Pericardium (tissue), 1 donor: ENCODE data around the gene GNL2.

- RRBS = 95% methylated on average over 4 of the region's 29 CpGs
Observed at GRCh38 chr1:37561246-37562549, 5.0 kb downstream of the DNALI1 start.

GRCh38 chr1:37595271-37596473 lies at the start of gene GNL2:
Gene GNL2 (minus strand): TSS chr1:37595937.
- RRBS = no CpG with 5 or more reads among the region's 56 CpGs

DNA sequence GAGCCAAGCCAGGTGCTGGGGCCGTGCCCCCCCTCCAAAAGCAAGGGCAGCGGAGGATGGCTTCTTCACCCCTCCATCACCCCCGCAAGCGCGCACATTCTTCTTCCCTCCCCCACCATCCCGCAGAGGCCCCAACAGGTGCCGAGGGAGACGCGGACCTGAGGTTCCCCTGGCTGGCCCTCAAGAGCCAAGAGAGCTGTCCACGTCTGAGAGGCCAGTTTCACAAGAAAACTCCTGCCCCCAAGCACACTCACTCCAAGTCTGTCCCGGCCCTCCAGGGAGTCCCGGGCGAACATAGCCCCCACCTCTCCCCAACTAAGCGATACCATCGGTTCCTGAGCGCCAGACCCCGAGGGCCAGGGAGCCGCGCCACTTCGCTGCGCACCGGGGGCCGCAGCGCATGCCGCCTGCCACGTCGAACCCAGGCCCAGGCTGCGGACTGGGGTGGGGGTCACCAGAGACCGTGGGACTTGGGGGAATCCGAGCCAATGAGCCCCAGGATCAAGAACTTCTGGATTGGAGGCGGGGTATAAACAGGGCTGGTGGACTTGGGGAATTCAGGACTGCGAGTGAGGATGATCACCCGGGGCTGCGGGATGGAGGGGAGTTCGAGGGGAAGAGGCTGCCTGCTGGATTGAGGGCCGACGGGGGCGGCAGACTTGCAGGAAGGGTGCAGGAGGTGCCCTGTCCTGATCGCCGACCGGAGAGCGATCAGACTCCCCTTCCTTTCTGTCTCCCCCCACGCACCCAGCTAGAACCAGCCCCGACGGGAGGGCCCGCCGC lies 780 bp downstream of the RSPO1 start:
- RRBS = 7% methylated on average over 16 of the region's 47 CpGs

DNA sequence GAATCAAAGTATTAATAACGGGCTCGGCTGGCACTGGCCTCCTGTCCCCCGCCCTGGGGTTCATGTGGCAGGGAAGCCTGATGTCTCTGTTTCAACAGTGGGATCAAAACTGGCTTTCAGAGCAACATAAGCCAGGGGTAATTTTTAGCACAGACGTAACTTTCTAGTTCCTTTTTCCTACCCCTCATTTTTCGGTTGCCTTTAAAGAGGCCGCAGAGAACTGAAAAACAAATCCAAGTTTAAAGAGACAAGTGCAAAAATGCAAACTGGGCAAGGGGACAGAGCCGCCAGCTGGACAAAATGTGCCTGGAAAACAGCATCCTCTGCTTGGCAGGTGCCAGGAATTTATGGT lies 14.0 kb downstream of the C1orf109 start:
- RRBS = no CpG with 5 or more reads among the region's 7 CpGs

DNA sequence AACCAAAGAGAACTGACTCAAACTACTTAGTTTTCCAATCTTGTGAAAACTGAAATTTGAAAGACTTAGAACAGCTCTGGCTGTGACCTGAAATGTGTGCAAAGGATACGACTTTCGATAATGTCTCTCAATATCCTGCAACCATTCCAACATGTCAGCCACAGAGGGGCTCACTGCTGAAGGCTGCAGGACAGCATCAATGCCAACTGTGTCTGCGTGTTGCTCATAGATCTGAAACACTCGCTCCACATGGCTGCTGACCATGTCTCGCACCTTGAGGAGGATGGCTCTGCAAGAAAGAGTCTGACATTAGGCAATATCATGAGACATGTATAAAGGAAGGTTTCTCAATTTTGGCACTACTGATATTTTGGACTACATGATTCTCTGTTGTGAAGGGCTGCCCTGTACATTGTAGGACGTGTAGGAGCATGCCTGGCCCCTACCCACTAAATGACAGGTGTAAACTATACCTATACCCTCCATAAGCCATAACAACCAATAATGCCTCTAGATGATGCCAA lies 4.1 kb downstream of the C1orf109 start:
- RRBS = no CpG with 5 or more reads among the region's 6 CpGs

DNA sequence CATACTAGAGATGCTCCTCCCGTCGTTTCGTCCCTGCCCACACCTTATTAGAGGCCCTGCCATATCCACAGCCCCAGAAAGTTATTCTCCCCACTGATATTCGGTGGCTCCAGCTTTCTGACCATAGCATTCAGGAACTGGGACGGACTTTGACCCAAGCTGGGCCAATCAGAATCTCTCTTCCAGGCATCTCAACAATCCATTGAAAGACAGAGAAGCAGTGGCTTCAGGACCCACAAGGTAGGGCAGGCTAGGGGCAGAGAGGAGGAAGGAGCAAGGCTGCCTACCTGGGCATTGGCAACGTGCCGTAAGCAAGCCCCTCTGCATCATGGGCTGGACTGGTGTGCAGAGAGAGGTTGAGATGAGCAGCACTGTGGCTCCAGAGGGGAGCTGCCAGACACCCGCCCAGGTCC lies 32.5 kb downstream of the EPHA10 start:
- RRBS = no CpG with 5 or more reads among the region's 8 CpGs

DNA sequence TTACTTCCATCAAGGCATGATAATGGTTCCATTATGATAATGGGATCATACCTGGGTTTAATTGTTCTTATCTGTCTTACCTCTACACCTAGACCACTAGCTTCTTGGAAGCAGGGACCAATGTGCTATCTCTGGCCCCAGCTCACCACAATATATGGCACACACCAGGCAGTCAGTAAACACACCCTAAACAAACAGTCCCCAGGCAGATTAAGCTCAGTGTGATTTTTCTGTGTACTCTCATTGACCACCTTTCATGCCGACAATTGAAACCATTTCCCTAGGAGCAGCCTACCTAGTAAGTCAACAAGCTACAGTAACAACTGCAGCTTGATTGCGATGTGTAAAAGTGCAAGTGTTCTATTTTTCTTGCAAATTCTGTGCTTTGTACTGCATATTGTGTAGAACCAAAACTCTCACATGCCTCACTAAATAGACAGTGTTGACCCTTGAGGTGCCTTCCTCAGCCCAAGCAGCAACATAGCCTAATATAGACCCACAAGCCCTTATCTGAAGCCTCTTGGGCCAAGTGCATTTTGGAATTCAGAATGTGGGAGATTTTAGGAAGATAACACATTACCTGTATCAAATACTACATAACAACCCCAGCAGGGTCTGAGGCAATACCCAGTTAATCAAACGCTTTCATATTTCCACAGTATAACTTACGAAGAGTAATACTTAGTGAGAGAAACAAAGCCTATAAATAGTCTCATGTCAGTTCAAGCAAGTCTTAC lies 32.0 kb downstream of the INPP5B start:
- RRBS = no CpG with 5 or more reads among the region's 4 CpGs

DNA sequence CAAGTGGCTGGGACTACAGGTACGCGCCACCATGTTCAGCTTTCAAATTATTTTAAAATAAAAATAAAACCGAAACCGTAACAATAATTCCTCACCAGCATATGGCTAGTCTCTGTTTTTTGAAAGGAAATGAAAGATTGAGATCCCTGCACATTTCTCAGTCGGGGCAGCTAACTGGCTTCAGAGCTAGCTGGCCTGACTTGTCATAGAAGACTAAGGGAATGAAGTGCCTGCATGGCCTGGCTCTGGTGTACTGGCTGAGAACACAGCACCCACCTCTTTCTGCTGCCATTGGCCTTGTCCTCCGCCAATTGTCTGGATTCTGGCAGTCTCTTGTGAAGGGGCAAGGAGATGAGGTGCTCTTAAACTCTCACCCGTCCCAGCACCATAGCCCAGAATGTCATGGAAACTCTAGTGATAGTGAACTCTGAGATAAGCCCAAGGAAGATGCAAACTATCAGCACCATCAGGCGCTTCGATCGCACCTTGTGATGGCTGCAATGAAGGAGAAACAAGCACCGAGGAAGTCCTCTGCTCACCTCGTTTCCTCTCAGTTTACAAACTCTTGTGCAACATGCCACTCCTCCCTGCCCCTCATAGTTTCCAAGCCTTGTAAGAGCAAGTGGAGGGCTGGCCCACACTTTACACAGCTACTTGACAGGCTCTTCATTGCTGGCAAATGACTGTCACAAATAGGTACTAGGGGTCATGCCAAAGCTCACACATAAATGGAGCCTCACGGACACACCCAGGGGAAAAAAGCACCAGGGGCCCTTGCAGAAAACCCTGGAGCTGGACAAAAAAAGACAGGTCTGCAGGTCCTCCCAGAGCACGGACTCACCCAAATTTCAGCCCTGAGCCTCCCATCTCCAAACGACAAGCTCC lies 16.4 kb downstream of the INPP5B start:
- RRBS = no CpG with 5 or more reads among the region's 15 CpGs

GRCh38 chr1:37995168-37995641 lies 5.4 kb upstream of the SF3A3 start:
- RRBS = no CpG with 5 or more reads among the region's 11 CpGs

DNA sequence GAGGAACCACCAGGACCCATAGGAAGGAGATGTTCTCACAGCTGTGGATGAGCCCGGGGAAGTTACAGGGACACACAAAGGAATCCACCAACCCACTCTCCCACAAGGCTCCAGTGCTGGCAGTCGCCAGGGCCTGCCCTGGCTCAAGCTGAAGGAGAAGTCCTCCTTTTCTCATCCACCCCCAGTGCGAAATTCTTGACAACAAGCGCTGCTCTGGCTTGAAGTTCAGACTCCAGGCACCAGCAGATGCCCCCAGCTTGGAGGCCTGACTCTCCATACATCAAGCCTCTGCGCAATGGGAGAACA lies 4.5 kb downstream of the FHL3 start:
- RRBS = no CpG with 5 or more reads among the region's 5 CpGs

DNA sequence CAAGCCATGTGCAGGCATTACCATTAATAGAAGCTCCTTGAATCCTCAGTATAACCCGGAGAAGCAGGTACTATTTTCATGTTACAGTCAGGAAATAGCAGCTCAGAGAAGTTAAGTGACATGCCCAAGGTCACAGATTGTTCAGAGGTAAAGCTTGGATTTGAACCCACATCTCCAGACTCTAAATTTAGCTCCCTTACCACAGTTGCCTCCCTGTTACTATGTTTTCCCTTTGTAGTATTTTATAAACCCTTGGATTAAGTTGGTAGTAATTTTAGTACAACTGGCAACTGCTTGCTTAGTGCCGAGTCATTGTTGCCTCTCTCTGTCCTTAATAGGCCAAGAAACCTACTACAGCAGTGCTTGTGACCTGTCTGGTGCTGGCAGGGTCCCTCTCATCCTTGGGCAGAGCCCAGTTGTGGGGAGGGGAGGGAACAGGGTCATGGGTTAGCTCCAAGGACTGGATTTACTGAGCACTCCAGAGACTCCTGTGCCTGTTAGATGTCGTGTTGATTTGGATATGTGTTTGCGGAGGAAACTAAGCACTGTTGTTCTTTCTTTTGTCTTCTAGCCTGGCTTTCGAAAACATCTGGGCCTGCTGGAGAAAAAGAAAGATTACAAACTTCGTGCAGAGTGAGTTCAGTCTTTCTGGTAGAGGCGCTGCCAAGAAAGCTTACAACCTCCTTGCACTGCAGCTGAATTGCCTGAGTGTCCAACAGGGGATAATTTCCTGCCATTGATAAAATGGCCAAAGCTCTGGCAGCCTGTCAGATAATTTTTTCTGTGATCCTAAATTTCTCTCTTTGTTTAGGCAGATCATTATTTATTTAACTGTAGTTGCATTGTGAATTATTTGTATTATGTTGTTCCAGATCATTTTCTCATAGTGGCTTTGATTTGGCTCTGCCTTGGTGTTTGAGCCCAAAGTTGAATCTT lies 3.5 kb downstream of the UTP11 start:
- RRBS = no CpG with 5 or more reads among the region's 7 CpGs

DNA sequence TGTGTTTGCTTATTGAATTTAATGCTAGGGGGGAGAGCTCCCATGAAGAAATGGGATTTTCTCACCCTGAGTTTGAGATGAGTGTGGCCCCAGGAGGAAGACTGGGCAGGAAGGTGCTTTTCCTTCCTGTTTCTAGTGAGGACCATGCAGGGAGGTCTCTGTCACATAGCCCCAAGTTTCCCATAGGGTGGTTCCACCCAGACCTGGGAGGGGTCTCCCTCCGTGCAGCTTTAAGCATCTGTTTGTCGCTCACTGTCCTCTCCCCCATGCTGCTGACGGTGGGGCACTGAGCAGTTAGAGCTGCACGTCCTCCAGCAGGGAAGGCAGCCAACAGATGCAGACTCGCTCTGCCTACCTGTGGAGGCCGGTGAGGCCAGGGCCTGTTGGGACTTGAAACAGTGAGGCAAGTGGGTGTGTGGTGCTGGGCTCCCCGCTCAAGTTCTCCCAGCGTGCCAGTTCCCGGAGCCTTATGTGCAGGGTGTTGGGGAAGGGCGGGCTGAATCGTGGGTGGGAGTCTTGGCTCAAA lies 14.4 kb downstream of the UTP11 start:
- RRBS = 77% methylated on average over 5 of the region's 11 CpGs

- RRBS = no CpG with 5 or more reads among the region's 3 CpGs
Observed at GRCh38 chr1:38720968-38721516, 138.5 kb downstream of the RRAGC start.

- RRBS = 2% methylated on average over 13 of the region's 31 CpGs
Observed at GRCh38 chr1:38859823-38860261, 270 bp upstream of the RRAGC start.

- RRBS = no CpG with 5 or more reads among the region's 12 CpGs
Observed at GRCh38 chr1:38908895-38909230, 27.5 kb upstream of the GJA9 start.

- RRBS = no CpG with 5 or more reads among the region's 4 CpGs
Observed at GRCh38 chr1:39035406-39035795, 9.3 kb downstream of the NDUFS5 start.

DNA sequence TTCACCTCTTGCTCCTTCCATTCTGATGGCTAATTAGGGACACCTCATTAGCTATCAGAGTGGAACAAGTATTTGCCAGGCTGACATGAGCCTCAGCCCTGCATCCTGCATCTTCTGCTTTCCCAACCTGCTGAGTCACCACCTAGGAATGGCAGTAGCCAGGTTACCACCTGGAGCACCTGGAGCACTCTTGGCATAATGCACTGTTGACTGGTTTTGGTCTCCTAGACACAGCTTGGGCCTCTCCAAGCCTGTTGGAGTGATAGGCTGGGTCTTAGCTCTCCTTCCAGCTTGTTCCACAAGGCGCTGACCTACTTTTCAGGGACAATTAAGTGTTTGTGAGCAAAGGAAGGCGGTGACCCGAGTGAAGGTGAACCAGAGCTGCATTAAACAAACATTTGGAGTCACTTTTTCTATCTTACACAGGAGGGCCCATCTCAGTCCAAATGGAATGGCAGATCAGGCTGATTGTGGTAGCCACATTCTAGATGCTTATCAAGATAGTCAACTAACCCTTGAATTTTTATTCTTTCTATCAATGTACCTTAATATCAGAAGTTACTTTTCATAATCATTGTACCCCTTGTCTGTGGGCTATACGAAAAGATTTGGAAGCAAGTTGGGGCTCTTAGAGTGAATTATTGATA lies 61.7 kb upstream of the MACF1 start:
- RRBS = no CpG with 5 or more reads among the region's 4 CpGs

GRCh38 chr1:39170117-39170539 lies 34.4 kb upstream of the MACF1 start:
- RRBS = no CpG with 5 or more reads among the region's 4 CpGs

DNA sequence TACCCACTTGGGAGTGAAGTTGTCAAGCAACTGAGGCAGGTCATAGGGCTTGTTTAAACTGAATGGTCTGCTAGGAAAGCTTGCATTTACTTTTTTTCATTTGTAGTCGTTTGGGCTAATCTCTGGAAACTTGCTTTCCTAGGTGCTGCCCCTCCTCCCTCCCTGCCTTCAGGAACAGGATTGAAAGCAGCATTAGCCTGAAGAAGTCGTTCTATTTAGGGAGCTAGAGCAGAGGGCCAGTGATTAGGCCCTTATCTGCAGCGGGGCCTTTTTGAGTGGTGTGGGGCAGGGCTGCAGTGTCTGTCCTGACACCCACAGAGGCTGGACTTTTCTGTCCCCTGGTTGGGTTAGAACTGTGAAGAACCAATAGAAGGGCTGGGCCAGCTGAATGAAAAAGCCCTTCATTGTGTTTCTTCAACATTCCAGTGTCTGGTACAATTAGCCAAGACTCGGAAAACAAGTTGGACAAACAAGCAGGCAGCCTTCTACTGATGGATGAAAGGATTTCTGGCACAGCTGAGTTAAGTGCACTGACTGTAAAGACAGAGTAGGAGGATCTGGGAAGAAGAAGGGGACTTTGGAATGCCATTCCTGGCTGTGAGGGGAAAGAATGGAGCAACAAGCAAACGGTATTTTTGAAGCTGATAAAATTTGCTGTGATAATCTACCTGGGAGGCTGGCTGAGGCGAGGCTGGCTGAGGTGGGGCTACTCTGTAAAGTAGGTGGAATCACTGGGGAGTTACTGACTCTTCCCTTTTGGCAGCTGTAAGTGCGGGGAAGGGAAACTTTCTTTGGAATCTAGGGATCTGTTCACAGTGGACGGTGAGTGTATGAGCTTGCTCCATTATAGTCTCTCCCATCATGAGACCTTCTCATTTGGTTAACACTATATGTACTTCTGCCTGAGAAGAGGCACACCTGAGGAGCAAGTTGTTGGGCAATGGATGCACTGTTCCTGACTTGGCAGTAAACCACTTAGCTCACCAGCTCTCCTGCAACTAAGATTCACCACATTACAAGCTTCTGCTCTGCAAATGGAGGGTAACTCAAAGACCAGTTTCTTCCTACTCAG lies 9.8 kb downstream of the MACF1 start:
- RRBS = no CpG with 5 or more reads among the region's 8 CpGs